Pericardium (tissue), 1 donor: ENCODE measurements around a stretch of chr4.

DNA sequence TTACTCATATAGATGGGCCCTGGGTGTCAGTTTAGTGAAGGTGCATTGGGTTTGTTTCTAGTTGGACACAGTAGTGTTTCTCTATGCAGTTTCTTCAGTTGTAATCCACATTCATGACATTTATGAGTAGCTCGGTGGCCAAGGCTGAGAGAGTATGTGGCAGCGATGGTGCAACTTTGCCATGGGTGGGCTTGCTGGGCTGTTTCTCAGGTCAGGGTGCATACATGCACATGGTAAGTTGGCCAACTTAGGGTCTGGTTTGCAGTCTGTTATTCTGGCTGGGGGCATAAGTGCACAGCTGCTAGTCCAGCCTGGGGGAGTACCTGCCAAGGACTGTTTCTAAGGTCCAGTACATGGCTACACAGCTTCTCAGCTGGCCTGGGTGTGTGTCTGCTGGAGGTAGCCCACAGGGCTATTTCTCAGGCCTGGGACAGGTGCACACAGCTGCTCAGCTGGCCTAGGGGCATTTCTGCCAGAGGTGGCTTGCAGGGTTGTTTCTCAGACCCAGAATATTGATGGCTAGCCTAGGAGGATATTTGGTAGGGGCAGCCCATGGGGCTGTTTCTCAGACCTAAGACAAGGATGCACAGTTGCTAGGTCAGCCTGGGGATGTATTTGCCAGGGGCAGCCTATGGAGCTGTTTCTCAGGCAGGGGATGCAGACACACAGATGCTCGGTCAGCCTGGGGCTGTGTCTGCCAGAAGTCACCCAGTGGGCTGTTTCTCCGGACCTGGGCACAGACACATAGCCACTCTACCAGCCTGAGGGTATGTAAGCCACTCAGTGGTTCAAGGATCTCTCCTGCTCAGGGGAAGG lies 29.4 kb downstream of the RAB28 start:
- RRBS, result no CpG with 5 or more reads among the region's 4 CpGs

GRCh38 chr4:13484504-13484880 lies 352 bp upstream of the RAB28 start:
- RRBS, result 2% methylated on average over 15 of the region's 25 CpGs

DNA sequence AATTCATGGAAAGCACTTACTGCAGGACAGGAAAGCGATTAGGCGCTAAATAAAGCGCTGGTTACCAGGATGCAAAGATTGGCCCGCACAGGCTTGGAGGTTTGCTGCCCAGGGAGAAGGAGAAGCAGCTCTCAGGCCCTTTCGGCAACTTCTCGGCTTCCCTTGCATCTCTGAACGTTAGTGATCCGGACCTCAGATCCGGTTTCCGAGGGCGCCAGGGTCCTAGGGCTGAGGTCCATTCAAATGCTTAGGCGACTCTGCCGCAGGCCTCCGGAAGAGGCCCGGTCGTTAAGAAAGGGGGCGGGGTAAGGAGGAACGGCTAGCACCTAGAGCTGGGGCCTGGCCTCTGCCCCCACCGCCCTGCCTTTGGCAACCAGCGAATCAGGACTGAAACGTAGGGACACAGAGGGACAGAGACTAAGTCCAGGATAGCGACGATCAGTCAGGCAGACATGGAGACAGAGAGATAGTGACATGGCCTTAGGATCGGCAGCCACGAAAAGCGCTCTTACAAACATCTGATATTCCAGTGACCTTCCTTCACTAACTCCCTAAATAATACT lies 13.1 kb downstream of the NKX3-2 start:
- RRBS, result 5% methylated on average over 6 of the region's 26 CpGs

- RRBS, result 2% methylated on average over 9 of the region's 57 CpGs
Measured at GRCh38 chr4:13544558-13545297, 420 bp upstream of the NKX3-2 start.

DNA sequence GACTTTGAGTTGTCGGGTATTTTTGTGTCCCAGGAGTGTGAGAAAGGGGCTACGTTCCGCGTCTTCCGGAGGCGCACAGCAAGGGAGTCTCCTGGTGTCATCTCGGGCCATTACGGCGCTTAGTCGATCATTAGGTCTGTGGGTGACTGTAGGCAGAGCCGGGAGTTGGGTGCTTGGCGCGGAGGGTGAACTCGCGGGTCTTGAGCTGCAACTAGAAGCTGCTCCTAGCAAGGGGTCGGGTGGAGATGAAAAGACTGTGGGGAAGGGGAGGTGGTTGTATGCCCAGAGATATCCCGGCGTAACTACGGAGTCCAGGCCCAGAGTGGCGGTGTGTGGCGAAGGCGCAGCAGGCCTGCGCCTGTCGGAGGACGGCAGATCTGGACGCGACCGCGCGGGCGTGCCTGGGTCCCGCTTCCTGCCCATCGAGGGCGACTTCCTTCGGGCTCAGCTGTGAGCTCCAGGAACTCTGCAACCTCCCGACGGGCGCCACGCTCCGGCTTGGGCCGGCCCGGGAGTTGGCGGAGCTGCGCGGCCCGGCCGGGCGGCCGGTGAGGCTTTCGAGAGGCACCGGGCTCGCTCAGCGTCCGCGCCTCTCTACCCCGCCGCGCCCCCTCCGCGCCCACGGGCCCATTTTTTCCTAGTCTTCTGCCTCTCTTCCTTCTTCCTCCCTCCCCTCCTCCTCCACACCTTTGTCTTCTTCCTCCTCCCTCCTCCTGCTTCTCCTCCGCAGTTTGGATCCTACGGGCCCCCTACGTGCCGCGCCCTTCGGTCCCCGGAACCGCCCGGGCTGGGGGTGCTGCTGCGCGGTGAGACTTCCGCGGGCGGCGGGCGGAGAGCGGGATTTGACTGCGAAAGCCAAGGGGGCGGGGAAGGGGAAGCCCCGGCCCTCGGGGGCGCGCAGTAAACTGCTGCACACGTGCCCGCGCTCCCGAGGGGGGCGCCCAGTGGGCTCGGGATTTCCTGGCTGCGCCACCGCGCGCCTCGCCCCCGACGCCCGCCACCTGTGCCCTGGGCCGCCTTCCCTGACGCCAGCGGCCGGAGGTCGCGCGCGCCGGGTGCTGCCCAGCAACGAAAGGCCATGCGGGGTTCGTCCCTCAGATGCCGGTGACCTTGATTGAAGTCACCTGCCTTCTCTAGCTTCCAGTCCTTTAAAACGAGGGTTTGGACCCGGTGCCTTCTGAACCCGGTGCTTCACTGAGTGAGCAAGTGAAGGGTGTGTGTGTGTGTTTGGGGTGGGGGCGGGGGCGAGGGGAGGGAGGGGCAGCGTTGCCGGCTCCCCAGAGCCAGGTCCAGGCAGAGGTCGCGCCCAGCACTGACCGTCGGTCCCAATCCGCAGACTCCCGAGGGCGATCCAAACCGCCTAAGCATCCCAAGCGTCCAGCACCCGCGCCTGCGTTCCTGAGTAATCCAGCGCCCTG lies 3.1 kb upstream of the NKX3-2 start:
- RRBS, result 3% methylated on average over 22 of the region's 131 CpGs

- RRBS, result no CpG with 5 or more reads among the region's 13 CpGs
Measured at GRCh38 chr4:13549271-13549656, 5.0 kb upstream of the NKX3-2 start.

GRCh38 chr4:13577156-13577892 lies 33.0 kb upstream of the NKX3-2 start:
- RRBS, result no CpG with 5 or more reads among the region's 6 CpGs

- RRBS, result no CpG with 5 or more reads among the region's 3 CpGs
Measured at GRCh38 chr4:13588509-13589405, 38.8 kb downstream of the BOD1L1 start.

DNA sequence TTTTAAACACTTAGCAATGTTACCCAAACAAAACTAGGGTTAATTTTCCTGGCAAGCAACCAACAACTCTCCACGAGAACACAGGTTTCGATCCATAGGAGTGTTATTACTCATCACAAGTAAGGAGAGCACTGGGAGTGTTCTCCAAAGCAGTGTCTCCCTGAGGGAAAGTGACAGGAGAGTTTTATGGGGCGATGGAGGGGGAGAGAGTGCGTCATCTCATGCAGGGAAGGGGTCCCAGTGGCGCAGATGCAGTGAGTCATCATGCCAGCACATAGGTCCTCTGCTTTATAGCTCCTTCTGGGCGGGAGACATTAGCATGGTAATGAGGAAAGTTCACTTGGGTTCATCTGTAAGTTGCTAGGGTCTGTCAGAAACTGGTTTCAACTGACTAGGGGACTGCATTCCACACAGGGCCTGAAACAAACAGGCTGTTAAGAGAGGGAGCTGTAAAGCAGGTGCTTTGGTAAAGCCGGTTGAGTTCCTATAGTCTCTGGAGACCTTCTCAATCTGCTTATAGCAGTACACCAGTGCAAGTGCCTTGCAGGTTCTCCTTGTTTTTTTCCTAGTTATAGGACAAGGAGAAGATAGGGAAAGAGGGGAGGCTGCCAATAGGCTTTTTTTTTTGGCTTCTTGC lies 12.7 kb upstream of the BOD1L1 start:
- RRBS, result no CpG with 5 or more reads among the region's 7 CpGs

DNA sequence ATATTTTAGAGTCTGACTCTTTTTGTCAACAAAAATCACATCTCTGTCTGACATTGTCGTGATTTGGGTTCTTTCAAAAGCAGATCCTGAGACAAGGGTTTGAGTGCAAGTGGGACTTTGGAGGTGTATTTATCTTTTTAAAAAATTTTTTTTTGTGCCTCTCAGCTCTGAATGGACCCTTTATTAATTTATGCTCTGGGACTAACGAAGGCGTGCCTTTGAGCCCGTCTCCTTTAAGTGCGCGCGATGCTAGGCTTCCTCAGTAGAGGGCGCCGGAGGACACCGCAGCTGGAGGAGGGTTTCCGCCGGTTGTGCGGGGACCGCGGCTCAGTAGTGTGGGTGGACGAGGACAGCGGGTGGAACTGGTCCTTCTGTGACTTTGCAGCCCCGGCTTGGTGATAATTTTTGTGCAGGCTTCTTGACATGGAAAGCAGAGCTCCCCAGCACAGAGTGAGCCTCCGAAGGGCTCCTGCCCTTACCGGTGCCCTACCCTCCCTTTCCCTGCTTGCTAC lies 26.5 kb upstream of the BOD1L1 start:
- RRBS, result 3% methylated on average over 7 of the region's 20 CpGs

GRCh38 chr4:13654517-13654839 lies 27.0 kb upstream of the BOD1L1 start:
- RRBS, result 2% methylated on average over 4 of the region's 14 CpGs

GRCh38 chr4:15054181-15054891 lies 52.1 kb downstream of the CPEB2 start:
- RRBS, result no CpG with 5 or more reads among the region's 2 CpGs

- RRBS, result no CpG with 5 or more reads among the region's 4 CpGs
Measured at GRCh38 chr4:15416488-15417040, 11.3 kb upstream of the C1QTNF7 start.

- RRBS, result no CpG with 5 or more reads among the region's 5 CpGs
Measured at GRCh38 chr4:15419893-15420608, 7.8 kb upstream of the C1QTNF7 start.

GRCh38 chr4:15665804-15666281 lies 10.7 kb upstream of the FBXL5 start:
- RRBS, result no CpG with 5 or more reads among the region's 2 CpGs

DNA sequence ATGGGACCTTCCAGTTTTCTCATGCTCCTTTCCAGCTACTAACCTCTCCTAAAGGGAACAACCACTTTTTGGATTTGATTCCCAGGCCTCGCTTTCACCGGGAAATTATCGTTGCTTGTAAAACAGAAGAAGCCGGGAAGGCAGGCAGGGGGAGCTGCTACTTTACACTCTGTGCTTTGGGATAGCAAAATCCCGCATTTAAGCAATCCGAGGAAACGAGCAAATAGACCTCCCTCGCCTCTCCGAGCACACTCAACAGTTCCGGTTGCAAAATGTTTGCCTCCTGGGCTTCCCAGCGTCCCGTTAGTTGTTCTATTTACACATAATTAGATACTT lies 1.2 kb downstream of the CD38 start:
- RRBS, result 7% methylated on average over 2 of the region's 12 CpGs

- RRBS, result no CpG with 5 or more reads among the region's 3 CpGs
Measured at GRCh38 chr4:16896725-16897305, 1.6 kb downstream of the LDB2 start.

DNA sequence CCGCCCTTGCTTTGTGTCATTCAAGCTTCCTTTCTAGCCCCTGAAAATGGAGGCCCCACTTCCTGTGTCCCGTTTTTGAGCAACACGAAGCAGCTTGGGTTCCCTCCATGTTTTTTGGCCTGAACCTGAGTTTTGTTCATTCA lies 70.9 kb upstream of the LDB2 start:
- RRBS, result no CpG with 5 or more reads among the region's 3 CpGs

- RRBS, result no CpG with 5 or more reads among the region's 10 CpGs
Measured at GRCh38 chr4:17511023-17511455, 851 bp downstream of the QDPR start.

DNA sequence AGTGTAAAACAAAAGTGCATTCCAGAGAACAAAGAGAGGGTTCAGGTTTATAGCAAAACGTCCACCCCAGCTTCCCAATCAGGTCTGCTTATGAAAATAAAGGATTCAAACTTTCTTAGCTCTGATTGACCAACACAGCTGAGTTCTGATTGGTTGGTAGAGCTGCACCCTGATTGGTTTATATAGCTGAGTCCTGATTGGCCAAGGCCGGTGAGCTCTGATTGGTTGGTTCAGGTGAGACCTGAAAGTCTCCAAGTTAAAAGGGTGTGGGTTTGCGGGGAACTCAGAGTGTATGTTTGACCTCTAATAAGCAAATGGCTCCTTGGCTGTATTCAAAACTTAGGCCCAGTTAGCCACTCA lies 20.9 kb downstream of the CLRN2 start:
- RRBS, result no CpG with 5 or more reads among the region's 3 CpGs